ENCODE results near the gene WNT16.

DNA sequence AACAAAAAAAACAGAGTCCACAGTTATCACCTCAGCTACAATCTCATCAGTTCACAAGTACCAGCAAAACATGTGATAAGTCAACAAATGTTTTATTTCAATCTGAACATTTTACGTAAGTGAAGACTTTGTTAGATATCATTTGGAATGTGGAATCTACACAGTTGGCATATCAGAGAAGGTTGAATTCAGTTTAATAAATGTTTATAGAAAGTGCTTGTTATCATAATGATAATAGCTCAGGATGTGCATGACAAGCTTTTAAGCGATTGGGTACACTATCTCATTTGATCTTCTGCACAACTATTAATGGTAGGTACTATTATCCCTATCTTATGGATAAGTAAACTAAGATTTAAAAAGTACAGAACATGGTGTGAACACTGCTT, 52.3 kb downstream of the CFTR start:
- CAGE, long polyA plus RNA = no peak
- RRBS = no CpG with 5 or more reads among the region's 2 CpGs

DNA sequence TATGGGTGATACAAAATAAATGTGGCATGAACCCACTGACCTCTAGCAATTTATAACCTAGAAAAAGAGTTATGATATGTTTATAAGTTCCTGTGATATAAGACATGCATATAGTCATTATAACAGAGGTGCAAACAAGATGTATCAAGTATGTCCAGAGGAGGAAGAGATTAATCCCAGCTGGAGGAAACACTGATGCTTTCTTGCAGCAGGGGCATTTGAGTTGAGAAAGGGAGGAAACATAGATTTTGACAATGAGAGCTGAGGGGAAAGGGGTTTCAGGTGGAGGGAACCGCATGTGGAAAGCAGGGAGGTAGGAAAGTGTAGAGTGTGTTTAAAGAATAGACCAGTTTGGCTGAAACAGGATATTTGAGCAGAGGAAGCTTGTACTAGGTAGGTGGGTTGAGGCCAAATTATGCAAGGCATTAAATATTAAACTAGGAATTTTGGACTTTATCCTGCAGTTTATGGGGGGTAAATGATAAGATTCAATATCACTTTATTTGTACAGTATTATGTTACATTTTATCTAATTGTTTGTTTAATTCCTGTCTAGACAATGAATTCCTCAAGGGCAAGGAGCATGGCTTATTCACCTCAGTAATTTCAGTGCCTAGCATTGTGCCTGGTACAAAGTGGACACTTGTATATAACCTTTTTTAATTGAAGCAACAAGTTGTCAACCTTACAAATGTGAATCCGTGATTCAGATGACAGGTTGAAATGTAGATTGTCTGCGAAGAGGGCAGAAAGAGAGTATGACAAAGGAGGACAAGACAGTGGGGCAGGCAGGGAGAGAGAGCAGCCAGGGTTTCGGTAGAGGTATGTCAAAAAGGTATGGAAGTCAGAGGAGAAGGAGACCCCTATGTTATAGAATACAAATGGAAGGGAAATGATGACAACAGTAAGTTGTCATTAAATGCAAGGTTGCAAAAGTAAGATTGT, 125.9 kb downstream of the CFTR start:
- CAGE, long polyA plus RNA = no peak
- RRBS = no CpG with 5 or more reads among the region's 4 CpGs

DNA sequence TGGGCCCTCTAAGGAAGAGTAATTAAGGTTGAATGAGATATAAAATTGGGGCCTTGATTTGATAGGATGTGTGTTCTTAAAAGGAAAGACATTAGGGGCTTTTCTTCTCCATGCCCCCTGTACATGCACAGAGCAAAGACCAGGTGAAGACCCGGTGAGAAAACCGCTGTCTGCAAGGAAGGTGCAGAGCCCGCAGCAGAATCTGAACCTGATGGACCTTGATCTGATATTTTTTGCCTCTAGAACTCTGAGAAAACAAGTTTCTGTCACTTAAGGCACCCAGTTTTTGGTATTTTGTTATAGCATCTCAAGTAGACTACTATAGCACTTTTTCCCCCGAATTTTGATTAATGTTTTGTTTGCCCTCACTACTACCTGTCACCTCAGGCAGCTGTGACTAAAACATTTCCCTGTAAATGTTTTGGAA, 577.0 kb upstream of the KCND2 start:
- CAGE, long polyA plus RNA = no peak
- RRBS = no CpG with 5 or more reads among the region's 4 CpGs

DNA sequence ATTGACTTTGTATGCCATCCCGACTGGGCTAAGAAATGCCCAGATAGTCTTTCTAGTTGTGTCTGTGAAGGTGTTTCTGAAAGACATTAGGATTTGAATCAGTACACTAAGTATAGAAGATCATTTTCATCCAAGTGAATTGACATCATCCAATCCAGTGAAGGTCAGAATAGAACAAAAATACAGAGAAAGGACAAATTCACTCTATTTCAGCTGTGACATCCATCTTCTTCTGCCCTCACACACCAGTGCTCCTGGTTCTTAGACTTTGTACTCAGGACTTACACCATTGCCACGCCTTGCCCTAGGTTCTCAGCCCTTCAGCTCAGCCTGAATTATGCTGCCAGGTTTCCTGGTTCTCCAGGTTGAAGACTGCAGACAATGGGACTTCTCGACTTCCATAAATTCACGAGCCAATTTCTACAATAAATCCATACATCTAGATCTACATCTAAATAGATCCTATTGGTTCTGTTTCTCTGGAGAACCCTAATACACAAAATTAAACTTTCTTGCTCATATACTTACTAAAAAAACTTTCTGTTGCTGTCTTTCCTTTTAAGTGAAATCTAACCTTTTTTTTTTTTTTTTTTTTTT, 181.2 kb upstream of the KCND2 start:
- CAGE, long polyA plus RNA = no peak
- RRBS = no CpG with 5 or more reads among the region's 4 CpGs

DNA sequence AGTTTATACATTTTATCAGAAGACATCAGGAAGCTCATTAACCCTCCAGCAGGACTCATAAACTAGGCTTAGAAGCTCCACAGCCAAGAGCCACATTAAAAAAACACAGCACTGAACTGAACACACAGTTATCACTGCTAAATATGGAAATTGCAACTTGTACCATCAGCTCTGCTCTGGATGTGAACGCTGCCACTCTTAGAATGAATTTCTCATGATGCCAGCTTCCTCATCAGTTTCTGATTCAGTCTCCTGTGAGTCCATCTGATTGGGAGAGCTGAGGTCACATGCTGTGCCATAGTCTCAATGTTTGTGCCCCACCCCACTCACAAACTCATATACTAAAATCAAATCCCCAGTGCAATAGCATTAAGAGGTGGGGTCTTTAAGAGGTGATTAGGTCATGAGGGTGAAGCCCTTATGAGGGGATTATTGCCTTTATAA, 17.1 kb upstream of the ING3 start:
- CAGE, long polyA plus RNA = no peak
- RRBS = no CpG with 5 or more reads among the region's 1 CpG

DNA sequence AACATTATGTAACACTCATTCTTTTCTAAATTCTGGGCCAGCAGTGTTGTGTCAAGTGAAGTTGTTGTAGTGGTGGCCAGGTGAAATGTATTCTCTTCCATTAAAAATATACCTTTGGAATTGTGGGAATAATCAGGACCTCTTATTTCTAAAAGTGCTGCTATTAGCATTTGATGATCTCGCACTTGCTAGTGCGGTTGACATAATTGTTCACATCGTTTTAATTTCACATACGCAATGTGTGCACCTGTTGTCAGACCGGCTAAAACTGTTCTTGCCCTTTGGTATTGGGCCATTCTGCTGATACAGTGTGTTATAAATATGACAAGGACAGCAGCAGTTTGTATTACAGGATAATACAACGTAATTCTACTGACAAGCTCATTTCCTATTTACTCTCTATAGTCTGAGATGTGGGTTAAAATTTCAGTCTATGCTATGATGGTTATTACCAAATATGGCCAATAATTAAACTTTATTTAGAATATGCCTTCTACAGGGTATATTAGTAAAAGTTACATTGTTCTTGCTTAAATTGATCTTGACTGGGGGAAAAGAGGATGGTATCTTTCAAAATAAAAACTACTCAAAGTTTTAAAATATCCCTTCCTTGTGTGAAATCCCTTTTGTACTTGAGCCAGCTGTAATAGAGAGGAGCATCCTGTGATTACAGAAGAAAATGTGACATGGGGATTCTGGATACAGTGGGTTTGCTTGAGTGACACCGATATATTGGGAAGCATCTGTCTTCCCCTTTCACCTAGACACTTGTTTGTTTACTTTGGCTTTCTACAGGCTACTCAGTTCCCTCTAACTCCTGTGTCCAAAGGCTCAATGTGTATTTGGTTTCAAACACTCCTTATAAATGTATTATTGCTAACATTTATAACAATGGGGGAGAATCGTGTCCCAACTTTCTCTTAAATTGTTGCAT, 24.1 kb downstream of the CPED1 start:
- CAGE, long polyA plus RNA = no peak
- RRBS = no CpG with 5 or more reads among the region's 8 CpGs

DNA sequence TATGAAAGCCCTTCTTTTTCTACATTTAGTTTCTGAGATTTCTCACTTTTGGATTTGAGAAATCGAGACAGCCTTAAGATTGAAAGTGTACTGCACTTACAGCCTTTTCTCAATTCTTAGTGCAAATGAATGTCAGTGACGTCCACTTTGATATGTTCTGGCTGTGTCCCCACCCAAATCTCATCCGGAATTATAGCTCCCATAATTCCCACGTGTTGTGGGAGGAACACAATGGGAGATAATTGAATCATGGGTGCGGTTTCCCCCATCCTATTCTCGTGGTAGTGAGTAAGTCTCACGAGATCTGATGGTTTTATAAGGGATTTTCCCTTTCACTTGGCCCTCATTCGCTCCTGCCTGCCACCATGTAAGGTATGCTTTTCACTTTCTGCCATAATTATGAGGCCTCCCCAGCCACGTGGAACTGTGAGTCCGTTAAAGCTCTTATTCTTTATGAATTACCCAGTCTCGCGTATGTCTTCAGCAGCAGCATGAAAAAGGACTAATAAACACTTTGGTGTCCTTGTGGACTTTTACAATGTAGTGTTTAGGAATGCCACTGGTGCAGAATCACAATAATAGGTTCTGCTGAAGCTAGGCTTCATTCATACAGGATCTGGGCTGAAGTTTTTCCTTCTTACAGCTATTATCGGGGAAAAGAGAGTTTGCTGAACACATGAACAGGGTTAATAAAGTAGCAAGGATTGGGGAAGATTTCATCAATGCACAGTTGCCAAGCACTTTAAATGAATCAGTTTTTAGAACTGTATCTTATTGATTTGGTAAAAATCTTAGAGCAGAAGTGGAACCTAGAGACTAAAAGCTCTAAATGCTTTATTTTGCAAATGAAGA, 74.2 kb downstream of the CPED1 start:
- CAGE, long polyA plus RNA = no peak
- RRBS = no CpG with 5 or more reads among the region's 13 CpGs

GRCh38 chr7:121180216-121180941, 148.4 kb upstream of the WNT16 start:
- CAGE, long polyA plus RNA = no peak
- RRBS = no CpG with 5 or more reads among the region's 6 CpGs

DNA sequence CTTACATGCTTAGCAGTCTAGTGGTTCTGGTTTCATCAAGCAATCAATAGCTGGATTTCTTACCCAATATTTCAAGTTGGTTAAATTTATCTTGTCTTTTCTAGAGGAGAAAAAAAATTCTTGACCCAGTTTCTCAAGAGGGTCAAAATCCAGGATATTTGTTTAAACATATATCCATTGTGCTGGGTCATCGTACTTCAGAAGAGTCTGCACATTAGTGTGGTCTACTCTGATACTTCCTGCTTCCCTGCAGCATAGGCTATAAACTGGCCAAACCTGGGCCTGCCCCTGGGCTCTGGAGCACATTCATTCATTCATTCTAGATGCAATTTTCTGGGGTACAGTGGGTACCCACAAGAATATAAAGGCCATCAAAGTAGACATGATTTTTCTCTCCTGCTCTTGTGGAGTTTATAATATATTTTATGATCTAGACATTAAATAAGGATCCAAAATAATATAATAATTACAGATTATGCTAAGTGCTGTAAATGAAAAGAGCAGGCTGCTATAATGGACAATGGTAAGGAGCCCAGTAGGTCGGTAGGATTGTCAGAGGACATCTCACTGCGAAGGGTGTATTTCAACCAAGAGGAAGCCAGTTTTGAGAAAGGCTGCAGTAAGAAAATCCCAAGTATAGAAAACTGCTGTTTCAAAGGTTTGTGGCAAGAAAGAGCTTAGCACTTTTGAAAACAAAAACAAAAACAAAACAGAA, 141.9 kb upstream of the WNT16 start:
- CAGE, long polyA plus RNA = no peak
- RRBS = no CpG with 5 or more reads among the region's 3 CpGs

DNA sequence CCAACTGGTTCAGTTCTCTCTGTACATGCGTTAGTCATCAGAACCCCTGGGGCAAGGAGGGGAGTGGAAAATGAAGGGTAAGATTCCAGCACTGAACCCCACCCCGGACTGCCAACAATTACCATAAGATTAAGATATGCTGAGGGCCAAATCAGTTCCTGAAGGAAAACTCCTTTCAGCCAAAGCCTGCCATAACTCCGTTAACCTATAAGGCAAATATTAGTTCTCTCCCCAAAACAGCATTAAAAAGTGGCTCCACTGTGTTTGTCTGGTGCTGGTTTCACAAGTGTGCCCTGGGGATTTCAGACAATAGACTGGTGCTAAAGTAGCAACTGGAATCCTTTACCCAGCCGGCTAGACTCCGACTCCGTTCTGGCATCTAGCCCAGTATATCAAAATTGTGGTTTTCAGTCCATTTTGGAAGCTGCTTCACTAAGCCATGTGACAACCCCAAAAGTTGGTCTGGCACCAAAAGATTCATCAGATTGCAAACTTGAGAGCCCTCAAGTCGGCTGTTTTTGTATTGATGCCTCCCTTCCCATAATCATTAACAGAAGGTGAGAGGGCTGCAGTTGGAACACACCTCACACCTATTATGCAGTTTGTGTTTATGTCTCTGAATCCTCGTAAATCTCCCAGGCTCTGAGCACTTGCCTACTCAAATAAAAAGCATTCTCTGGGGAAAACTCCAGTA, 15.1 kb upstream of the WNT16 start:
- CAGE, long polyA plus RNA = no peak
- RRBS = no CpG with 5 or more reads among the region's 8 CpGs

DNA sequence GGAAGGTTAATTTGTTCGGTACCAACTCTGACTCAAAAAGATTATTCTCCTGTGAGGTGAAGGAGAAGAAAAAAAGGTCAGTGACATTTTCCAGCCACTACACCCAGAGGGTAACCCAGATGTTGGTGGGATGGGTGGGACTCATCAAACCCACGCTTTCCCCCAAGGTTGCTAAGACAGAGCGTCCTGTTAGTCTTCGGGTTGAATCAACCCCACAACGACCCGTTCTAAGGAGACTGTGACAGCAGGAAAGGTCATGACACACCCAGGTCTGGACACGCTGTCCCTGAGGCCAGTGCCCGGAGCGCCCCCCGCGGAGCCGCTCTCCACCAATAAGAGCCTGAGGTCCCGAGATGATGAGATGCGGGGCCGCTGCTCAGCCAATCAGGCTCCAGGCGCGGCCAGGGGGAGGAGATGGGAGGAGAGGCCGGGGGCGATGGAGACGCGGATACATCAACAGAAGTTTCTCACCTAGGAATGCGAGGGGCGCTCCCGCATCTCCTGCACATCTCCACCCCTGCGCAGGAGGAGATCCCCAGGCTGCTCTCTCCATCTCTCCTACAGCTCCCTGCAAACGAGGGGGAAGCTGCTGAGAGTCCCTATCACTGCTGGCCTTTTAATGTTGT, at the start of gene WNT16:
WNT16 (plus strand) TSS at position 456 of the 626 bp plus-strand sequence.
- CAGE, long polyA plus RNA = no peak
- RRBS = 2% methylated on average over 5 of the region's 26 CpGs

DNA sequence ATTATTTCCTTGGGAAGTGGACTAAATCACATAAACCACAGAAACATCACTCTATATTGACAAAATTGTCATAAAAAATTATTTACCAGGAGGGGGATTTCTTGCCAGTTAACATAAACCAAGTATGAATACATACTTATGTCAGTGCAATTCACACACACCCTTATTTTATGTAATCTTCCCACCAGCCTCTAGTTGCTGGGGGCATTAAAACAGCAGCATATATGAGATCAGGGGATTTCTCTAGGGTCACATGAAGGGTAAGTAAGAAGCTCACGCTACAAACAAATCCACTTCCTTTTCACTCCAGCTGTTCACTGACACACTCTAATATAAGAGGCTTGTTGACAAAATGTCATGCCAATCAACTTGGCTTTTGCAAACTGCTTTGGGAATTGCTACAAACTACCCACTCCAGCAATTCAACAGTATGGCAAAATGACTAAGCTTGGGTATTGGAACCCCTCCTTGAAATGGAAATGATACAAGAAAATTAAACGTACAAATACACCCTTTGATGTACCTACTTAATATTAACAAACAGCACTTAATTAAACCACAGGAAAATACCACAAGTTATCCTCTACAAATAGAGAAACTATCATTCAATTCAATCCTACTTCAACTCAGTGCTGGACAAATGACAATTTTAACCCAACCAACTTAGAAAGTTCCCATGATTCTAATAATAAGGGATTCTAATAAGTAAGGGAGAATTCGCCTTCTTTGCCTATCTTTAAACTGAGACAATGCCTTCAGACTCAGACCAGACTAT, 10.2 kb downstream of the FAM3C start:
- CAGE, long polyA plus RNA = no peak
- RRBS = no CpG with 5 or more reads among the region's 3 CpGs

GRCh38 chr7:122144333-122144801, 318 bp upstream of the AASS start:
- CAGE, long polyA plus RNA = no peak
- RRBS = no CpG with 5 or more reads among the region's 21 CpGs

GRCh38 chr7:123642010-123642495, 13.6 kb upstream of the LMOD2 start:
- CAGE, long polyA plus RNA = no peak
- RRBS = no CpG with 5 or more reads among the region's 5 CpGs

GRCh38 chr7:123645247-123646043, 10.2 kb upstream of the LMOD2 start:
- CAGE, long polyA plus RNA = no peak
- RRBS = no CpG with 5 or more reads among the region's 6 CpGs

- CAGE, long polyA plus RNA = no peak
- RRBS = no CpG with 5 or more reads among the region's 31 CpGs
These were observed 677 bp upstream of the WASL start for GRCh38 chr7:123749357-123750003.

- CAGE, long polyA plus RNA = no peak
- RRBS = no CpG with 5 or more reads among the region's 14 CpGs
These were observed 585 bp upstream of the GPR37 start for GRCh38 chr7:124766206-124766548.

DNA sequence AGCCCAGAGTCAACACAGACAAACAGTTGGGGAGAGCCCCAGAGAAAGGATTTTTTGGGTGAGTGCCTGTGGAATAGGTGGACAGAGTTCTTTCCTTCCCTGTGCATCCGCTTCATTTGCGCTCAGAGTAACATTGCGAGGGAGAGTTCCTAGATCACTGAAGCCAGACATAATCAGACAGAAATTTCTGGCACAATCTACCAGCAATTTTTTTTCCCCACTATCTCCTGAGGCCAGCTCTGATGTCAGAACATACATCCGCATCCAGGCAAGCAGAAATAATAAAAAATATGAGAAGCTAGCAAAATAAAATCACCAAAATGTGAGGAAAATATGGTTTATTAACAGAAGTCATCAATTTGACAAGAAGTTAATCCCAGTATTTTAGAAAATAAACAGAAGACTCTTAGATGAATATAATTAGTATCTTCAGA, 22.9 kb upstream of the POT1 start:
- CAGE, long polyA plus RNA = no peak
- RRBS = no CpG with 5 or more reads among the region's 4 CpGs

GRCh38 chr7:125034062-125034398, 104.4 kb upstream of the POT1 start:
- CAGE, long polyA plus RNA = no peak
- RRBS = no CpG with 5 or more reads among the region's 3 CpGs

DNA sequence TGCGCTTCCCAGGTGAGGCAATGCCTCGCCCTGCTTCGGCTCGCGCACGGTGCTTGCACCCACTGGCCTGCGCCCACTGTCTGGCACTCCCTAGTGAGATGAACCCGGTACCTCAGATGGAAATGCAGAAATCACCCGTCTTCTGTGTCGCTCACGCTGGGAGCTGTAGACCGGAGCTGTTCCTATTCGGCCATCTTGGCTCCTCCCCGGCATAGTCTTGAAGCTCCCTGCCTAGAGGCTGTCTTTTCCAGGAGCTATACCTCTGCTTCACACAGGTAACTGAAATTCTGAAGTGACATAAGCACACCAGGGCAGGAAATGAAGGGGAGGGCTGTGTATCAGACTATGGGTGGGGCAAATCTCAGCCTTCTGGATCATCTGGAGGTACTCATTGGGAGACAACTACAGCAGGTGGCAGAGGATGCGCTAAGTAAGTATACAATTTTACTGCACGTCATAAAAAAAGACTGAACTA, 252.2 kb upstream of the POT1 start:
- CAGE, long polyA plus RNA = no peak
- RRBS = no CpG with 5 or more reads among the region's 16 CpGs